Fibroblast of the aortic adventitia (primary cell): ENCODE results near the gene SPAG16.

- CAGE, long polyA plus RNA: no peak
These were observed 60.2 kb upstream of the FZD5 start for GRCh38 chr2:207829845-207830297.

GRCh38 chr2:207844622-207844999 is 74.9 kb upstream of the FZD5 start:
- CAGE, long polyA plus RNA: no peak

DNA sequence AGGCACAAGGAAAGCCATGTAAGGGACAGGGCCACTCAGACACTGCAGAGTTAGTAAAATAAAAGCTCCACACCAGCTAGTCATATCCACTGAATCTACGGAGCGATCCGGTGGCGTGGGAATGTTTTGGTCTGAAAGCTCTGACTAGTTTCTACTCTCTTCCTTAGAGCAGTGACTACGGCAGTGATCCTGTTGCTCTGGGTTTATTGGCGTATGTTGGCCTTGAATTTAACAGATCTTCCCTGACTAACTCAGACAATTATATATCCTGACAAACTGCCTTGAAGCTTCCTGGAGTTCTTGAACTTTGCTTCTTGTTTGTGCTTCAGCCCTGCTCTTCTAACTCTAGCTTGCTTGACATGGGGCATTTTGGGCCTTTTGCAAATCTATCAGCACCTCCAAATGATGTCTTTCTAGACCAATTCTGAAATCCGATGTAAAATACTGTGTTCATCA is 115.4 kb upstream of the FZD5 start:
- CAGE, long polyA plus RNA: no peak

GRCh38 chr2:207934657-207935206 is 90.6 kb downstream of the PLEKHM3 start:
- CAGE, long polyA plus RNA: no peak

DNA sequence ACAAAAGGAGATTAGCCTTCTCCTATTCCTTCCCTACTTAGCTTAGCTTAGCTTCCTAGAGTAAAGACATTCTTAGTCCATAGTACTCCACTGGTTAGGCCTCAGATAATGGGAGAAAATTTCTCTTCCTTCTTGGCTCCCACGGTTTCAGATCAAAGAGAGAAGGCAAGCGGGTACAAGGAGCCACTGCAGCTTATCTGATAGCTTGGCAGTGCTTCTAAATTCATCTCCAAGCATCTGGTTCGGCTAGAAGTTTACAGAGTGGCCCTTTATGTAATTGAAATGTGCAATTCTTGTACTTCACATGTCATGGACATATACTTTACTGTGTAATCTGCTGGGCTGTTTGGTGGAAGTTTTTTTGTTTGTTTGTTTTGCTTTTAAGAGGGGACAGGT is 46.7 kb downstream of the PIKFYVE start:
- CAGE, long polyA plus RNA: no peak

DNA sequence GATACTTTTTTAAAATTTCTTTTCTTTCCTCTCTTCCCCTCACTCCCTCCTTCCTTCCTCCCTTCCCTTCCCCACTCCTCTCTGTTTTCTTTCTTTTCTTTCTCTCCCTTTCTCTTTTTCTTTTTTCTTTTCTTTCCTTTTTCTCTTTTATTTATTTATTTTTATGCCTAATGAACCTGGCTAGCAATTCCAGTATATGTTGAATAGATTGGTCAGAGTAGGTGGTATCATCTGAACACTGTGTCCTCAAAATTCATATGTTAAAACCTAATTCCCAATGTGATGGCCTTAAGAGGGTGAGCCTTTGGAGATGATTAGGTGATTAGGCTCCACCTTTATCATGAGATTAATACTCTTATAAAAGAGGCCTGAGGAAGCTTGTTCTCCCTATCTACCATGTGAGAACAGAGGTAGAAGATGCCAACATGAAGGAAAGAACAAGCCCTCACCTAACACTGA is 30.1 kb downstream of the KANSL1L start:
- CAGE, long polyA plus RNA: no peak

DNA sequence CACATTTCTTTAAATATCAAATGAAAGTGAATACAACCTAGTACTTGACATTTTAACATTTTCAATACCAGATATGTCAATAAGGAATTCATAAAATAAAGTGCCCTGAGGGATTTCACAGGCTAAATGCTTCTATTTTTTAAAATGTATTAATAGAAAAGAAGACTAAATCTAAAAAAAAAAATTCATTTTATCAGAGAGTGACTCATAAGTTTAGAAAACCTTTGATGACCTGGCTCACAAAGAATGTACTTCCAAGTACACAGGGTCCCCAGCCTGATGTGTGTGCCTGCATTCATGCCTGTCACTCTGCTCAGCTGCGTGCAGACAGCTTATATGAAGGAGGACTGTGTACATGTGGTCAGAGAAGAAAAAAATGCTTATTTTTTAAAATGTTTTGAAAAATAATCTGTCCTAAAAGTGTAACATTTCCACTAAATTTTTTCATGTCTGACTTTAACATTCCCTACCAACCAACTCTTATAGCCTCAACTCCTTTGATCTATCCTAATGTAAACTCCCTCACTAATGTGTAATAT is 3.0 kb upstream of the CPS1 start:
- CAGE, long polyA plus RNA: no peak

GRCh38 chr2:210560697-210561021 is 4.3 kb downstream of the CPS1 start:
- CAGE, long polyA plus RNA: no peak

DNA sequence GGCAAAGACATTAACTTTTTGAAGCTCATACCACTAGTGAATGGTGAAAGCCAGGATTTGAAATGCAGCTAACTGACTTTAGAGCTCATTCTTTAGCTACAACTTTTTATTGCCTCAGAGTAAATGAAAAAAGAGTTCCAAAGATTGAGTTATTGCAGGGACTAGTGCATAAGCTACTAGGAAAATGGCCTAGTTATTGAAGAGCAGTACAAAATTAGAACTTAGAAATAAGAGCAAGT is 117.5 kb downstream of the CPS1 start:
- CAGE, long polyA plus RNA: no peak

- CAGE, long polyA plus RNA: no peak
These were observed 290.7 kb downstream of the CPS1 start for GRCh38 chr2:210847005-210847512.

DNA sequence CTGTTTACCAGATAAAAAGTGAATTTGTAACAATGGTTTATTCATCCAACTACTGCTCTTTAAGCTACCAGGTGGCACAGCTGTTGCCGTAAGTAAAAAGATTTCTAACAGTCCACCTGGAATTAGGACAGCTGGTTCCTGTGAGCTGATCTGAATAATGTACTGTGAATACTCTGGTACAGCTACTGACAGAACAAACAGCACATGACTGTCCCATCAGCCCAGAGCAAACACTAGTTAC is 840.3 kb downstream of the CPS1 start:
- CAGE, long polyA plus RNA: no peak

GRCh38 chr2:213066201-213066700 is 85.2 kb downstream of the IKZF2 start:
- CAGE, long polyA plus RNA: no peak

- CAGE, long polyA plus RNA: no peak
These were observed 13.8 kb downstream of the IKZF2 start for GRCh38 chr2:213137602-213138097.

GRCh38 chr2:213147430-213148130 is 3.8 kb downstream of the IKZF2 start:
- CAGE, long polyA plus RNA: no peak

- CAGE, long polyA plus RNA: no peak
These were observed 36.7 kb upstream of the IKZF2 start for GRCh38 chr2:213188072-213188634.

DNA sequence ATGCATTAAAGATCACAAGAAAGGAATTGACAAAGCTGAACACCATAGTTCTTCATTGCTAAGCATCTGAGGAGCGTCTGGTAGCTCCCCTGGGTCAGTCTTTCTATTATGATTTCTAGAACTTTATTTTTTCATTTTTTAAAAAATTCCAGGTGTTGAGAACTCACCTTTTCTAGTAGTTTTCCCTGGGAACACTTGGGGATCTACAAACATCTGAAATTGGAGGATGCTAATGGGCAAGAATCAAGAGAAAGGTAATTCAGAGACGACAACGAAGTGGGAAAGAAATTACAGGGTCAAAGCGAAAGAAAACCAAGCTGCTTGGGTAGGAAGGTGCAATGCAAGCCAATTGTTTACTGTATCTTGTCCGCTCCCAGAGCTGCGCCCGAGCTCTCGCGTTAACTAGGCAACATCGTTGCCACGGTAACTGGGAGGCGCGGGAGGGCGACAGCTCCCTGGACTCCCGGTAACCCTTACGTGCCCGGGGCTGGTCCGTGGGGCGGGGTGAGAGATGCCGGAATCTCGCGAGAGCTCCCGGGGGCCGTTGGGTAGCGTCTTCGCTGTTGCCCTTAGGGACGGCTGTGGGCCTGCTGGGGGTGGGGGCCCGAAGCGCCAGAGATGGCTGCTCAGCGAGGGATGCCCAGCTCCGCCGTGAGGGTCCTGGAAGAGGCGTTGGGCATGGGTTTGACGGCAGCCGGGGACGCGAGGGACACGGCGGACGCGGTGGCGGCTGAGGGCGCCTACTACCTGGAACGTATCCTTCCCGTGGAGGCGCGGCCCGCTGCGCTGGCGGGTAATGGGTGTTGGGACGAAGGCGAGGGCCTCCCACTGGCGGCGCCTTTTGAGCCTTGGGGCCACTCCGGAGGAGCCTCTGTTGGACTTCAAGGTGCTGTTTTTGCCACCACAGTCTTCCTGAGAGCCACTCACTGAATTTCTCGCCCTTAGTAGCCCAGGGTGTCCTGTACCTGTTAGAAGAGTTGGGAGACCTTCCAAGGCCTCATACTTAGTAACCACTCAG is at the start of gene SPAG16:
Gene SPAG16, plus strand, starts transcription at position 599 of the 1,018 bp plus-strand sequence.
- CAGE, long polyA plus RNA: no peak

GRCh38 chr2:215365517-215366115 is 53.8 kb downstream of the ATIC start:
- CAGE, long polyA plus RNA: no peak

GRCh38 chr2:215375187-215375576 is 60.7 kb downstream of the FN1 start:
- CAGE, long polyA plus RNA: no peak

- CAGE, long polyA plus RNA: no peak
These were observed 15.5 kb downstream of the FN1 start for GRCh38 chr2:215420276-215420957.

DNA sequence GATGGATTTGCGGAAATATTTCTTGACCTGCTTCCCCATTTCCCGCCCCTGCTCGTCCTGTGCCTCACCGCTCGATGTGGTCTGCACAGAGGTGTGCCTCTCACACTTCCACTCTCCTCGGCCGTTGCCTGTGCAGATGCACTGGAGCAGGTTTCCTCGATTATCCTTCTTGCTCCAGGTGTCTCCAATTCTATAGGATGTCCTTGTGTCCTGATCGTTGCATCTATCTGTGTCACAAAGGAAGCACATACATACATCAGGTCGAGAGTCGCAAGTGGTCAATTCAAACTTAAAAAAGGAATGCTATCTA is 7.8 kb downstream of the FN1 start:
- CAGE, long polyA plus RNA: no peak